ENCODE measurements around a stretch of chr4.

- PRO-cap, 3 experiments, result no peak in any of the 3 experiments
- RAMPAGE, long total RNA, result no peak
Measured at GRCh38 chr4:39452452-39452880, 6.3 kb downstream of the RPL9 start.

DNA sequence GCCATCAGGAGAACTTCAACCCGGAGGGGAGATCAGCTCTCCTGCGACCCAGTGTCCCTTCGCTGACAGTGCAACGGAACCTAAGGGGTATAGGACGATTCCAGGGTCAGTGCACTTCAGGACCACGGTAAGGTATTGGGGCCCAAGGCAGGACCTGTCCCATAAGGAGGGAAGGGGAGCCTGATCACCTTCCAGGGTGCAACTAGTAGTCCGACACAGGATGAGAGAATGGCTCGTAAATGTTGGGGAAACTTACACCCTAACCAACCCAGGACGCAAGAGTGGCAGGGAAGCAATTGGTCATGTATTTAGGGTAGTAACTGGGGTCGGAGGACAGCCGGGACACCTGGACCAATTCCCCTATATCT lies 26.4 kb downstream of the LIAS start:
- PRO-cap, 3 experiments, result no peak in any of the 3 experiments
- RAMPAGE, long total RNA, result no peak

- PRO-cap, 3 experiments, result no peak in any of the 3 experiments
- RAMPAGE, long total RNA, result no peak
Measured at GRCh38 chr4:39521244-39521674, 6.0 kb downstream of the UGDH start.

DNA sequence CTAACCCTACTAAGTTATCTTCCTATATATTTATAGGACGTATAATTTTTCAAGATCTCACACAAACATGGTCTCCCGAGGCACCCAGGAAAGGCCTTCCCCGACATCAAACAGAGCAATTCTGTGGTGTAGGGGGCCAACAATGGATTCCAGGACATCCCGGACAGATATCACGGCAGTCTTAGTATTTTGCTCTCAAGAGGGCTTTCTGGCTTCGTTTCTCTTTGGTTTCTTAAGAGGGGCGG lies 706 bp downstream of the UGDH start:
- PRO-cap, 3 experiments, result no peak in any of the 3 experiments
- RAMPAGE, long total RNA, result no peak

GRCh38 chr4:39637336-39637880 lies 1.3 kb downstream of the SMIM14 start:
- PRO-cap, 3 experiments, result peak in 1 of 3 experiments; most common plus-strand start chr4:39637648 (in 1); most common minus-strand start chr4:39637554 (in 1)
- RAMPAGE, long total RNA, result no peak

- PRO-cap, 3 experiments, result no peak in any of the 3 experiments
- RAMPAGE, long total RNA, result no peak
Measured at GRCh38 chr4:39706372-39706957, 8.5 kb downstream of the UBE2K start.

- PRO-cap, 3 experiments, result no peak in any of the 3 experiments
- RAMPAGE, long total RNA, result no peak
Measured at GRCh38 chr4:40124666-40125064, 68.0 kb downstream of the N4BP2 start.

- PRO-cap, 3 experiments, result no peak in any of the 3 experiments
- RAMPAGE, long total RNA, result no peak
Measured at GRCh38 chr4:40192621-40193559, 3.9 kb upstream of the RHOH start.

- PRO-cap, 3 experiments, result no peak in any of the 3 experiments
- RAMPAGE, long total RNA, result no peak
Measured at GRCh38 chr4:40204789-40206037, 8.4 kb downstream of the RHOH start.

DNA sequence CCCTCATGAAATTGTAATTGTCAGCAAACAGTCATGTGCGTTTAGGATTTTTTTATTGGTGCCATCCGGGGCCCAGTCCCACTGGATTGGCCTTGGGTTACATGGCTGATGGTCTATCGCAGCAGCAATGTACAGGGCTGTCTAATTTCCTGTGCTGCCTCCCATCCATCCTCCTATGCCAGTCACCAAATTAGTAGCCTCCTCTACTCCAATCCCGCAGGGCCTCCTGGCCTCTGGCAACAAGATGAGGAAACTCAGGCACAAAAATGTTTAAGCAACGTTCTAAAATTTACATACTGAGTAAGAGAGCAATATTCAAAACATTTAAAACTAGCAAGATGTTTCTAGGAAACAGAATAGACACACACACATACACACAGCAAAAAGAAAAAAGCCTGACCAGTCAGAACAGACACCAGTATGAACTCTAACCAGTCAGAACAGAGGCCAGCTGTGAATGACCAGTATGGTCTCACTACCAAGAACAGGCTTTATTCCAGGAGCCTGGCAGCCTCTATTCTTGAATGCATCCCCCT lies 42.5 kb downstream of the CHRNA9 start:
- PRO-cap, 3 experiments, result no peak in any of the 3 experiments
- RAMPAGE, long total RNA, result no peak

DNA sequence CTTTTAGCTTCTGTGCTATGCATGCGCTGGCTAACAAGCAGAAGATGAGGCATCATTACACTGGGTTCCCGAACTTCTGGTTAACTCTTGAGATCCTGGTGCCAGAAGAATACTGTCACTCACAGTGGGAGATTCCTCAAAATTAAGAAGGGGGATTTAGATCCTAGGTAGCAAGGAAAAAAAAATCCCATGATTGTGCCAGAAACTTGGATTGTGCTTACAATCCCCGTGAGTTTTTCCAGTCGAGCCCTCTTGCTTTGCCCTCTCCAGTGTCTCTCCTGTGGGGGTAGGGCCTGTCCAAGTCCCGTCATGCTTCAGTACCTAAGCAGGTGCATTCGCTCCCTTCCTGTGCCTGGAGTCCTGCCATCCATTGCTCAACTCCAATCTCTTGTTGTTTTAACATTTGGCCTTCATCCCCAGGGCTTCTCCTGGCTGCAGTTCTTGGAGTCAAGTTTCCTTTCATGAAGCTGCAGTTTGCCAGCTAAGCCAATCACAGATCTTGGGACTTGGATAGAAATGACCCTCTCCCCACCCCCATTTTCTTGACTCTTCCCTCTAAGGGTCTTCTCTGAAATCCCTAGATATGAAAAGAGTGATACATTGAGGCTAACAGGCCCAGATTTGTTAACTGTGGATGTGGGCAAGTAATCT lies 60.6 kb downstream of the CHRNA9 start:
- PRO-cap, 3 experiments, result no peak in any of the 3 experiments
- RAMPAGE, long total RNA, result no peak

DNA sequence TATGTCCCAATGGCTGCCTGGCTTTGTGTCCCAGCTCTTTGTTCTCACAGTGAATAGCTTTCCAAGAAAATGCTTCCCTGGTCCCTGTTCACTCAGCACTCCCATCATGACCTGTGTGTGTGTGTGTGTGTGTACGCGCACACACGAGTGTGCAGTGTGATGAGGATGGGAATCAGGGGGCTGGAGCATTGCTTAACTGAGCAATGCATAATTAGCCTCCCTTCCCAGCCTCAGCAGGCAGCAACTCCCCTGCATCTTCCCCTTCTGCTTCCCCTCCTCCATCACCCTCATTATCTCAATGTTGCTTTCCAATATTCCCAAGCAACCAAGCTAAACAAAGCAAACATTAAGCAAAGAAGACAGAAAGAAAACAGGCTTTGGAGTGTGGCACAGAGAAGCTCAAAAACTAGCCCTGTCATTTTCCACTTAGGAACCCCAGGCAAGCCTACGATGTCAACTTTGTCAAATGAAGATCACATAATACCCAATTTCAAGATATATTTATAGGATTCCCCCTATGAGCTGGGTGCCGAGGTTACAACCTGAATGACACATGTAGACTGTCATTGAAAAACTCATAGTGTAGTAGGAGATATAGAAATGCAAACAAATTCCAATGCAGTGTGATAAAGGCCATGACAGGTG lies 136.9 kb downstream of the RBM47 start:
- PRO-cap, 3 experiments, result no peak in any of the 3 experiments
- RAMPAGE, long total RNA, result no peak

DNA sequence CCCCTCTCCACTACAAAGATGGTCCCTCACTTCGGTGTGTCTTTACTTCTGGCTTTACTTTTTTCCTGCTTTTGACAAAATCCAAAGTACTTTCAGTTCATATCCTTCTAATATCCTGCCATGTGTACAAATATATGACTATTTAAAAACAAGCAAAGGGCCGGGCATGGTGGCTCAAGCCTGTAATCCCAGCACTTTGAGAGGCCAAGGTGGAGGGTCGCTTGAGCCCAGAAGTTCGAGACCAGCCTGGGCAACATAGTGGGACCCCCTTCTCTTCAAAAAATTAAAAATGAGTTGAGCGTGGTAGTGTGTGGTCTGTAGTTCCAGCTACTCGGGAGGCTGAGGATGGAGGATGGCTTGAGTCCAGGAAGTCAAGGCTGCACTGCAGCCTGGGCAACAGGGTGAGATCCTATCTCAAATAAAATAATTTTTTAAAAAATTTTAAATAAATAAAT lies 132.5 kb downstream of the RBM47 start:
- PRO-cap, 3 experiments, result no peak in any of the 3 experiments
- RAMPAGE, long total RNA, result no peak

GRCh38 chr4:40688068-40688633 lies 58.5 kb upstream of the RBM47 start:
- PRO-cap, 3 experiments, result no peak in any of the 3 experiments
- RAMPAGE, long total RNA, result no peak

DNA sequence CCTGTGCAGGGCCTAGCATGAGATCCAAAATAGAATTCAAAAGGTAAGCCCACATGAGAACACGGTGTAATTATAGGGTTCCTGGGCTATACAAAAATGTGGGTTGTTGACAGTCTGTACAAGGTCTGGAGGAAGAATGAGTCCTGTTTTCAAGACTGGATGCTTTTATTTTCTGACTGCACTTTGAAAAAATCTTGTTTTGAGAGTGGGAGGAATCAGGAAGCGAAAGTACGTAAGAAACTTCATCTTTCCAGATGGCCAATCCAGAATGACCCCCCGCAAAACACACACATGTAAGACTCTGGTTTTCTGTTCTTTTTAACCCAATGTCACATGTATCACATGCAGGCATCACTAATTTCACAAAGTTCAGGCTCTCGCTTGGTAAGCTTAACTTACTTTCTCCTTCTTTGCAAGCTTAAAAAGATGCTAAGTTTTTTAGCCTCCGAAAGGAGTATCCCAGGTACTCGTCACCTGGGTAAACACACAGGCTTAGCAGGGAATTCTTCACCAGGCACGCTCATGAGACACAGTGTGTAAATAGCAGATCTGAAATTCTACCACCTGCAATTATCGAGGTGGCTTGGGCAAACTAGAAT lies 90.5 kb downstream of the NSUN7 start:
- PRO-cap, 3 experiments, result no peak in any of the 3 experiments
- RAMPAGE, long total RNA, result no peak

DNA sequence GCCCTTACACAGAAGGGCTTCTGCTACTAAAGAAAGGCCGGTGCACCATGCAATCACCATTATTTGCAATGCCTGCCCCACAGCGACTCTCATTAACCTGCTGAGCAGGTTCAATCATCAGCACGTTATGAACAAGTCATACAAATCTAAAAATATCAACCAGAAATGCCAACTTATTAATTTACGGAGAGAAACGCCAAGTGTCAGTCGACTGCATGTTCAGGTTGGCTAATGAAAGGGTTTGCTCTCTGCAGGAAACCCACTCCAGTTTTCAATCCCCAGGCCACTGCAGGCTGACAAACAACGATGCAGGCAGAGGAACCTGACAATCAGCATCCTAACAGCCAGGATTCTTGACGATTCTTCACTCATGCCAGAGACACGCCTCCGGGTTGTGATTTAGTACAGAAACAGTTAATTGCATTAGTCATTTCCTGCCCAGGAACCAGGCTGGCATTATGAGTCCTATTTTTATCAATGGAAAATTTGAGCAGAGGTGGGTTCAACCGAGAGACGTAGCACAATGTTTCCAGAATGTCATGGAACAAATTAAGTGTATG lies 159.4 kb downstream of the NSUN7 start:
- PRO-cap, 3 experiments, result no peak in any of the 3 experiments
- RAMPAGE, long total RNA, result no peak

DNA sequence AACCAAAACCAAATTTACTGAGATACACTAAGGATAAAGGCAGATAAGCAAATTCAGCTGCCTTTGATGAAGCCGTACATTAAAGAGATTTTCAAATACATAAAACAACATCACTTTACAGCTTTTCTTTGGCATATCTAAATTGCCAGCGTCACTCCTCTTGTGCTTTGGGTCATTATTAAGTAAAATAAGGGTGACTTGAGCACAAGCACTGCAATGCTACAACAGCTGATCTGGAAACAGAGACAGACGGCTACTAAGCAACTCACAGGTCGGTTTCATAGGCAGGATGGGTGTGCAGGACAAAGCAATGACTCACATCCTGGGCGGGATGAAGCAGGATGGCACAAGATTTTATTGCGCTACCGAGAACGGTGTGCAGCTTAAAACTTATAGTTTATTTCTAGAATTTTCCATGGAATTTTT lies 215.7 kb downstream of the APBB2 start:
- PRO-cap, 3 experiments, result no peak in any of the 3 experiments
- RAMPAGE, long total RNA, result no peak

DNA sequence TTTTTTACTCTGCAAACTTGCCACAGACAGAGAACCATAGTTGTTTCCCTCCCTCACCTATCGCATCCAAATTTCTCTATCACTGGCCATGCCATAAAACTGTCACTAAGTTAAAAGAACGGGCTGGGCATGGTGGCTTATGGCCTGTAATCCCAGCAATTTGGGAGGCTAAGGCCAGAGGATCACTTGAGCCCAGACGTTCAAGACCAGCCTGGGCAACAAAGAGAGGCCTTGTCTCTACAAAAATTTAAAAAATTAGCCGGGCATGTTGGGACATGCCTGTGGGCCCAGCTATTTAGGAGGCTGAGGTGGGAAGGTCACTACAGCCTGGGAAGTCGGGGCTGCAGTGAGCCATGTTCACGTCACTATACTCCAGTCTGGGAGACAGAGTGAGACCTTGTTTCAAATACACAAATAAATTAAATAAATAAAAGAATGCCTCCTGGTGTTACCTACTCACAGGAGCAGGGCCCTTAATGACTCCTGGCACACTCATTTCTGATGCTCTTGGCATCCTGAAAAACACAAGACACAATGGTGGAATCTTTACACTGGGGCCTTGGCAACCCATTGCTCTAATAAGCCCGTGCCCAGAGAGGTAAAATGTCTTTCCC lies 69.5 kb downstream of the APBB2 start:
- PRO-cap, 3 experiments, result no peak in any of the 3 experiments
- RAMPAGE, long total RNA, result no peak

DNA sequence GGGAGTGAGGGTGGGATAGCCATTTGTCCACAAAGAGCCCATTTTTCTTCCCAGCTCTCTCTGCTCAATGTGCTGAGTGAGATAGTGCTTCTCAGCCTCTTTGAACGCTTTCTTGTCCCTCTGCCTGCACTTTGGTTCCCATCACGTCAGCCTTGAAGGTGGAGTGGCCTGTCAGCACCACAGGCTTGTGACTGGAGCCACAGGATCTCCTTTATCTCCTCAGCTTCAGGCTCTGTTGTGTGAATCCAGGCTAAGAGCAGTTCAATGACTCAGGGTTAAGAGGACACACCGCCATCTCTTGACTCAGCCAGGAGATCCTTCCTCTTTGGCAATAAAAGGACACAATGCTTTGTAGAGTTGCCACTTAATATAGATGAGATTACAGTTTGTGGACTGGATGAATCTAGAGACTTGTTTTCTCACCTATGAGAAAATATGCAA lies 62.0 kb downstream of the UCHL1 start:
- PRO-cap, 3 experiments, result no peak in any of the 3 experiments
- RAMPAGE, long total RNA, result no peak

DNA sequence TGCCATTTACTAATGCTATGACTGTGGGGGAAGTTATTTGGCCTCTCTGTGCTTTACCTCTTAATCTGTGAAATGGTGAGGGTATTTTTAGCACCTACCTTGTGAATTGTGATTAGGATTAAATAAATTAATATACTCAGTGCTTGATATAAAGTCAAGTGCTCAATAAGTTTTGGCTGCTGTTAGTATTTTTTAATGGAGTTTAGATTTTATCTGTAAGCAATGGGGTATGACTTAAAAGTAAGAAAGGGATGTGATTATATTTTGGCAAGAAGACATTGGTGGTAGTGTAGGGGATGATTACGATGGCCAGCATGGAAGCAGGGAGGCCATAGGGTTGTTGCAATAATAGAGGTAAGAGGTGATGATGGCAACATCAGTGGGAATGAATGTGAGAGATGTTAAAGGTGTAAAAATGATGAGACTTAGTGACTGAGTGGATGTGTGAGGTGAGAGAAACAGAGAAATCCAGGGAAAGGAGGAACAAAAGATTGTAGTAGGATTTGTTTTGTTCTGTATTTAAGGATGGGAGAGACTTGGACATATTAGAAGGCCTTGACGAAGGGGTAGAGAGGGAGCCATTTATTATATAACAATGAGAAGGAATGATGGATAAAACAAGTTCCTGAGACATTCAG lies 121.7 kb downstream of the UCHL1 start:
- PRO-cap, 3 experiments, result no peak in any of the 3 experiments
- RAMPAGE, long total RNA, result no peak

Data from cerebellum (tissue), 5 donors.